ENCODE measurements around a stretch of chrX.

DNA sequence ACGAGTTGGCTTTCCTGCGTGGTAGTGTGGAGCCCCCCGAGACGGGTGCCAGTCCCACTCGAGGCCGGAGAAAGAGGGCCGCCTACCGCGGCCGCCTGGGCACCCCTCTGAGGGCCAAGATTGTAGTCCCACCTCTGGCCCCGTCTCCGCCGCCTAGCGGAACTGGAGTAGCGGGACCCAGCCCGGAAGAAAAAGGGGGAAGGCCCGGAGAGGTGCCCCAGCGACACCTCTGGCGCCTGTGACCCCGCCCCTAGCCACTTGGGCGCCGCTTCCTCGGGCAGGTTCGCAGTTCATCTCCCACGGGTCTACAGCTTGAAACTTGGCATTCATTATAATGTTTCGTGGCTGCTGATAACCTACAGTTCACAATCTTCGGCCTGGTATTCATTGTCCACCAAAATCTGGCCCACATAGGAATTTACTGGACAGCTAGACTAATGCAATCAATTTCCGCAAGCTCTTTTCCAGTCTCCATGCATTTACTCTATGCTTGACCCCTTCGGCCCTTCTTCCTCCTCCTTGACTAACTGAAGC lies 978 bp upstream of the PHKA2 start:
- PRO-cap = bidirectional peak, plus-strand start at position 257 of the sequence, minus-strand start at position 164 of the sequence

DNA sequence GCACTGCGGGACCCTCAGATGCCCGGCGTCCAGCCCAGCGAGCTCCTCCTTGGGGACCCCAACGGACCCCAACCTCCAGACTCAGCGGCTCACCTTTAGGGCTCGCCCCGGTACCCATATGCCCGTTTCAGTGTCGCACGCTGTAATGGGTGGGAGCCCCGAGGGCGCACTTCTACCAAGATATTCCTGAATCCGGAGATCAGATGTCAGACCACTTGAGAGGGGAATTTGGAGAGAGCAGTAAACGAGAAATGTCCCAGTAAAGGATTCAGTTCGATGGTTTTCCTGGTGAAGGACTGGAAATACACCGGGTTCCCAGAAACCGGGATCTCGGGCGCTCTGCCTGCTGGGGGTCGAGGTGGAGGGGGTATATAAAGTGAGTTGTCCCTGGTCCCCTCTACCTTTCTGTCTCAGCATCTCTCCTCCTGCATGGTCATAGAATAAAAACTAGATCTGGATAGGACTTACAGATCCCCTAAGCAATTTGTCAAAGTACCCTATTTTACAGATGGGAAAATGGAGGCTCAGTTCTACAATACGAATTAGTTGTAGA lies 618 bp upstream of the ADGRG2 start:
- PRO-cap = no peak

DNA sequence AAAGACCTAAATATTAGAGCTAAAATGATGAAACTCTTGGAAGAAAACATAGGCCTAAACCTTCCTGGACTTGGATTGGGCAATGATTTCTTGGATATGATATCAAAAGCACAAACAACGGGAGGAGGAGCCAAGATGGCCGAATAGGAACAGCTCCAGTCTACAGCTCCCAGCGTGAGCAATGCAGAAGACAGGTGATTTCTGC lies 20.2 kb upstream of the ADGRG2 start:
- PRO-cap = no peak

GRCh38 chrX:19360773-19361479 lies 17.2 kb downstream of the PDHA1 start:
- PRO-cap = no peak

DNA sequence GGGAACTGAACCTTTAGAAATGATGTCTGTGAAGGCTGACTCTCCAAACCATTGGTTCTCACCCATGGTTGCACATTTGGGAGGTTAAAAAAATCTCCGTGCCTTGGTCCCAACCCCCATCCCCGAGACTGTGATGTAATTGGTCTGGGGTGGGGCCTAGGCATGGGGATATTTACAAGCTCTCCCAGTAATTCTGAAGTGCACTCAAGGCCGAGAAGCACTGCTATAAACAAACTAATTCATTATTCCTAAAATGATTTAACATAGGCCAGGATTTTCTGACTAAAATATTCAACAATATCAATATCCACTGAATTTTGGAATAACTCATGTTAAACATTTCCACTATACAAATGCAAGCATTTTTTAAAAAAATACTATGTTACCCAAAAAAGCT lies 27.5 kb downstream of the MAP3K15 start:
- PRO-cap = no peak

GRCh38 chrX:19568928-19570072 lies 54.0 kb upstream of the MAP3K15 start:
- PRO-cap = no peak

GRCh38 chrX:19772594-19773215 lies 114.7 kb downstream of the SH3KBP1 start:
- PRO-cap = no peak

DNA sequence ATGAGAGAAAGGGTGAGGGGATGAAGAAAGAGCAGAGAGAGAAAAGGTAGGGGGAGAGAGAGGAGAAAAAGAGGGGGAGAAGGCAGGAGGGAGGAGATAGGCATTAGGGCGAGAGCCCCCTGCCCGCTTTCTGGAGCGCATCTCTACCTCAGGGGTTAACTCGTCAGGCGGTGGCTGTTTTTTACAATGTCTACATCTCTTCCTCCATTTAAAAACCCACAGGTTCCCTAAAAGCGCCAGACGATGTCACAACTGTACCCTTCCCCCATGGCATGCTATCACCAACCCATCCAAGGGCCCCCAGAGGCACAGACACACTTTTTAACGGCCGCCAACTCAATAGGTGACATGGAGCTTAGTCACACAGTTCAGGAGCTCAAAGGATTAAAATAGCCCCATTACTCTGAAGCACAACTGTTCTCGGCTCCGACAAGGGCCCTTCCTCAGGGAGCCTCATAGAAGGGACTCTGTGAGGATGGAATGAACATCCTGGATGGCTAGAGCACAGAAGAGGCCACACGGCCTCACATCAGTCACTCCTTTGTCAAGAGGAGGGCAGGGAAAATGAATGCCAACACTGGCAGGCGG lies 12.4 kb downstream of the SH3KBP1 start:
- PRO-cap = no peak

- PRO-cap = unidirectional peak, plus-strand start at chrX:19887072
Measured at GRCh38 chrX:19886900-19887402, 449 bp downstream of the SH3KBP1 start.

- PRO-cap = no peak
Measured at GRCh38 chrX:19944853-19945579, 45.8 kb downstream of the BCLAF3 start.

DNA sequence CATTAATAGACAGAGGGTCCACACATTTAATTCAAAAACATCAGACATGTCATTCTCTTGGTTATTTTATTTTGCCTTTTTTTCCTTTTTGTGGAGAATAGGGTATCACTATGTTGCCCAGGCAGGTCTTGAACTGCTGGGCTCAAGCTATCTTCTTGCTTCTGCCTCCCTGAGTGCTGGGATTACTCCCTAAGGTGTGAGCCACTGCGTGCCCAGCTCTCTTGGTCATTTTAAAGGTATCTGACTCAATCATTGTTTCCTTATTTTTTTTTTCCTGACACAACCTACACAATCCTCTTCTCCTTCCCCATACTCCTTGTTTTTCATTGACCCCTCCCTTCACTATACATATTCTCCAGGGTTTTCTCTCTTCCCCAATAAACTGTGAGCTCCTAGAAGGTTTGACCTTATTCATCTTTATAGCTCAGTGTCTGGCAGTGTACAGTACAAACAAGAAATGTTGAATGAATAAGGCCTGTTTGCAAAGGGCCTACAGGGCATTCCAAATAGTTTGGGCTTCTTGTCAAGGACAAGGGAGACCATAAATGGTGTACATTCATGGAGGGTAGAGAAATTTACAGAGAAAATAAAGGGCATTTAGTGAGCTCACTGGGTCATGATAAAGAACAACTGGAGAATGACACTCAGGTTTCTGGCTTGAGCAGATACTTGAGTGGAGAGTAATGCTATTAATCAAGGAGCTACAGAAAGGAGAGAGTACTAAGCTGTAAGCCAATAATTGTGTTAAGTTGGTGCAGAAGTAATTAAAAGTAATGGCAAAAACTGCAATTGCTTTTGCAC lies 47.4 kb upstream of the EIF1AX start:
- PRO-cap = no peak

- PRO-cap = no peak
Measured at GRCh38 chrX:20252076-20252972, 14.4 kb downstream of the RPS6KA3 start.

DNA sequence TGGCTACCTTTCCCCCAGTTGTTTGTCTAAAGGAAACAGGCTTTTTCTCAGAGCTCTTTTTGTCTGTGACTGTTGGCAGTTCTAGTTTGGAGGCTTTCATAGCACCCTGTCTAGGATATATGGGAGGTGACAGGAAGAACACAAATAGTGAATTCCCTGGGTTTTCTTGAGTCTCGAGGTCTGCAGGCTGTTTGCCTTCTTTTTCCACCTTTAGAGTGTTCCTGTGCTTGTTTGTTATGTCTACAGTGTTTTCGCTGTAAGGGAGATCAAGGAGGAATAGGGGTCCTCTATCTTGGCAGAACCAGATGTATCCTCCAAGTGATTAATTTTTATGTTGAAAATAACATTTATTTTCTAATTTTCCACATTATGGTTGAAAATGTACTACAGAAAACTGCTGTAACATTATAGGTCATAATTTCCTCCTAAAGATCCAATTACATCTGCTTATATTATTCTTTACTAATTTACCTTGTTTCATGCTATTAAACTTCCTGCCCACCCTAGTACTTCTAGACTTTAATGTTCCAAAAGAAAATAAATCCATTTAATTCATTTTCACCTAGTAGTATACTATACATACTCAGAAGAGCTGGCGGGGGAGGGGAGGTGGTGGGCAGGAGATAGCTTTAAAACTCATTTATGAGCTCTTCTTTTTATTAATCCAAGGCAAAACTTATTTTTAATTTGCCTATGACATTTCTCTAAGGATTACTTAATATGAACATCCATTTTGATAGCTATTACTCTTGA lies 13.2 kb downstream of the RPS6KA3 start:
- PRO-cap = no peak

GRCh38 chrX:20320775-20321326 lies 54.1 kb upstream of the RPS6KA3 start:
- PRO-cap = no peak

DNA sequence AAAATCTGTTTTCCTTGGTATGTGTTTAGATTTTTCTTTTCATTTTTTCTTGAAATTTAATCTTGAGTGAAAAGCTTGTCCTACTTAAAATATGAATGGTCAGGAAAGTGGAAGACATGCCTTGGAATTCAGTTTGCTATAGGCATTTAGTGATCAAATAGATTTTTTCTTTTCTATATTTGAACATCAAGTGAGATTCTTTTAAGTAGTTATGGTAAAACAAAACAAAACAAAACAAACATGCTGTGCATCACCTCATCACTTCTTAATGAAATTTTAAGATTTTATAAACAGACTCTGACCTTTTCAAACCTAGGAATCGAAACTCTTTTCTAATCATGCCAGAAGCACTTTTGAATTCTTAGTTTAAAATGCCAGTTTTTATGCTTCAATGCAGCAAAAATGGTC lies 62.8 kb downstream of the CNKSR2 start:
- PRO-cap = no peak

DNA sequence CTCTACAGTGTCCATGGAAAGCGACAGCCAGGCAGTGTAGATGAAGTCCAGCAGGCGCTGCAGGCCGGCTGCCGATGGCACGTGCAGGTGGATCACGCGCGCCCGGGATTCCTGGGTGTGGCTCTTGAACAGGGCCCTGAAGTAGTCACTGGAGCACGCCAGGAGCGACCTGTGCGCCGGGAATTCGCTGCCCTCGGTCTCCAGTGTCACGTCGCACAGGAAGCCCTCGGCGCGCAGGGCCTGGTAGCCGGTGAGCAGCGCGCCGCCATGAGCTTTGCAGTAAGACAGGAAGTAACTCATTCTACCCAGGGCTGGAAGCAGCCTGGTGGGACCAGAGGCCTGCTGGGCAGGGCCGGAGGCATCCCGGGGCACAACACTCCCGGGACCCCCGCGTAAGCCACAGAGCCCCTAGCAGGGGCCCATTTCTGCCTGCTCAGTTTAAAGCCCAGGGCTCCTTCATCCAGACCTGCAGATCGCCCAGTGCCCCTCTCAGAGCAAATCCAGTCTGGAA lies 586 bp downstream of the KLHL34 start:
- PRO-cap = no peak

DNA sequence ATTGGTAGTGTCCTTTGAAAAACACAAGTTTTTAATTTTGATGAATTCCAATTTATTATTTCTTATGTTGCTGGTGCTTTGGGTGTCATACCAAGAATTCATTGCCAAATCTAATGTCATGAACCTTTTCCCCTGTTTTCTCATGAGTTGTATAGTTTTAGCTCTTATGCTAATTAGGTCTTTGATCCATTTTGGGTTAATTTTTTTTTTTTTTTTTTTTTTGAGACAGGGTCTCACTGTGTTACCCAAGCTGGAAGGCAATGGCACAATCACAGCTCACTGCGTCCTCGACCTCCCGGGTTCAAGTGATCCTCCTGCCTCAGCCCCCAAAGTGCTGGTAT lies 10.8 kb upstream of the KLHL34 start:
- PRO-cap = no peak

GRCh38 chrX:21742121-21742494 lies 15.8 kb downstream of the SMPX start:
- PRO-cap = unidirectional peak, plus-strand start at chrX:21742240

- PRO-cap = no peak
Measured at GRCh38 chrX:21883123-21883893, 27.5 kb downstream of the YY2 start.

DNA sequence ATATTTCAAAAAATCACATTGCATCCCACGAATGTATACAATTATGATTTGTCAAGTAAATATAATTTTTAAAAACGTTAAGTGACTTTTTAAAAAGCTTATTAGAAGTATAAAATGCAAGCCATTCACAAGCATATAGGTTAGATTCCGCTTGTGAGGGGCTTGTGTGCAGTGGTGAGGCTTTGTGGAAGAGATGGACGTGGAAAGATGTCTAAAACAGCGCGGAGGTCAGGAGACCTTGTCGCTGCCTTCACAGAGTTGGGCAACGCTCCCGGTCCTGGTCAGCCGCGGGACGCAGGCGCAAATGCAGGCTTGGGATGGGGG lies 261 bp upstream of the PRDX4 start:
- PRO-cap = bidirectional peak, plus-strand start outside the sequence, minus-strand start at position 279 of the sequence

All from jejunum (tissue), 1 donor.